Endometrial microvascular endothelial cells (primary cell): ENCODE data around the gene COMTD1.

- RAMPAGE, long total RNA = no peak
Measured at GRCh38 chr10:74349488-74349885, 198.5 kb downstream of the ADK start.

GRCh38 chr10:74988674-74989731 is 84.4 kb downstream of the DUSP29 start:
- RAMPAGE, long total RNA = no peak

DNA sequence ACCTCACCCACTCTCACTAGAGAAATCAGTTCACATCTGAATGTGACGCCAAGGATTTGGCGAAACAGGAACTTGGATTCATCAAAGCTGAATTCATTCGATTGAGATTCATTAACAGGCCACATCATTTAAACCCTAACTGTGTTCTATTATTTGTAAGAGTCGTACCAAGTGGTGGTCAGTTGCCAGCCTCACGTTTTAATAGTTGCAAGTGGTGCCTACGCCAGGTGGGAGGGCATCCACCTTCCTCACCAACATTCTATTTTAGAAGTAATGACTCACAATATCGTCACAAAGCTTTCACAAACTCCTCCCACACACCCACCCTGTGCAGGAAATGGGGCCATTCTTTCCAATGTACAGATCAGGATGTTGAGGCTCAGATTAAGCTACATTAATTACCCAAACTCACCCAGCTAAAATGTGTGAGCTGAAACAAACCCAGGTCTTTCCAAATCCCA is 39.4 kb downstream of the DUSP29 start:
- RAMPAGE, long total RNA = no peak

DNA sequence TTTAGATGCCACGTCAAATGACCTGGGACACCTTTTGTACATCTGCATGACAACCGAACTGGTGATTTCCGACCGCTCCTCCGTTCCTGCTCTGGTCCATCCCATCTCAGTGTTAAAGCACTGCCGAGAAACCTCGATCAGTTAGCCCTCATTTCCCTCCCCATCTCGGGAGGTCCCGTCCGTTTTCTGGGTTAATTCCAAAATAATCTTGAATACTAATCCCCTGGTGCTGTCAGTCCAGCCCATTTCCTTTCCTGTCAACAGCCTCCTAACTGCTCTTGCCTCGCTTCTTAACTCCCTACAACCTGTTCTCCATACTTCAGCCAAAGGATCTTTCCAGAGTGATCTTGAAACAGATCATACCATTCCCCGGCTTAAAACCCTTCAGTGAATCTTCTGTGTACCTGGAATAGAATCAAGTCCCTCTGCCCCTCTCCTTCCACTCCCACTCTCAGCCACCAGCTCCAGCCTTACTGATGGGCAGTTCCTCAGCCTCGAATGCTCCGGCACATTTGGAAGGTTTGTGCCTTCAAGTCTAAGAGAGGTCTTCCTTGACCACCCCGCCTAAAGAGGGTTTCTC is 38.4 kb downstream of the DUSP29 start:
- RAMPAGE, long total RNA = no peak

DNA sequence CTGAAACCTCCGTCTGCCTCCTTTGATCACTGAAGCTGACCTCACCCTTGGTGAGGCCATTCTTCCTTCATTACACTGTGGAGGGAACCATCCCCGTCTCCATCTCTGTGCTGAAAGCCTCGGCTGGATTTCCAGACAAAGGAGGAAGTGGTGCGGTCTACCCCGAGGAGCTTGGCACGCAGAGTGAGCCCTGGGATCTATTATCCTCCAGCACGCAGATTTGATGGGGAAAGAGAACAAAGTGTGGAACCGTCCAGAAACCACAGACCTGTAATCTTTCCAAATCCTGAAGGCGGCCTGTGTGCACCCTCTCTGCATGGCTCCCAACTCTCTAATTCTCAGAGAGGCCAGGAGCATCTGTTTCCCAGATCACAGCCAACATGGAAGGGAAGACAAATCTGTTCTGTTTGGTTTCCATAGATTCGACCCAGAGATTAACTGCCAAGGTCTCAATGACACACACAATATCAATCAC is 11.0 kb downstream of the DUSP29 start:
- RAMPAGE, long total RNA = no peak

DNA sequence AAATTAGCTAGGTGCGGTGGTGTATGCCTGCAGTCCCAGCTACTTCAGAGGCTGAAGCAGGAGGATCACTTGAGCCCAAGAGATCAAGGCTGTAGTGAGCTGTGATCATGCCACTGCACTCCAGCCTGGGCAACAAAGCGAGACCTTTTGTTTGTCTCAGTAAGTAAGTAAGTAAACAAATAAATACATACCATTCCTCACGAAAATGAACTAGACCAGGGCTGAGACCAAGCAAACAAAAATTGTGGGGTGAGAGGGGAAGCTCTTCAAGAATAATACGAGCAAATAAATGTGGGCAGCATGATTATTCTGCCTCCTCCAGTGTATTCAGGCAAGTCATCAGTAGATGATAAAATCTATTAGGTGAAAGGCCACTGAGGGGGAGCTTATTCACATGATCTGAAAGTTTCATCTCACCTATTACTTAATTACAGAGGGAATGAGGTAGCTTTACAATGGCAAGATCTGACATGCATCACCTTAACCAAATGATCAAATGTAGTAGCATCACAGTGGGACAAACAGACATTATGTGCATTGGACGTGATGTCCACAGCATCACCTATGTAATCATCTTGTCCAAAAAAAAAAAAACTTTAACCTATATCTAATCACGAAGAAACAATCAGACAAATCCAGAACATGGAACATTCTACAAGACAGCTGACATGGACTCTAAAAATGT is 44.7 kb downstream of the SAMD8 start:
- RAMPAGE, long total RNA = no peak

GRCh38 chr10:75156753-75157708 is 45.6 kb downstream of the SAMD8 start:
- RAMPAGE, long total RNA = no peak

- RAMPAGE, long total RNA = no peak
Measured at GRCh38 chr10:75223450-75224441, 12.0 kb downstream of the COMTD1 start.

DNA sequence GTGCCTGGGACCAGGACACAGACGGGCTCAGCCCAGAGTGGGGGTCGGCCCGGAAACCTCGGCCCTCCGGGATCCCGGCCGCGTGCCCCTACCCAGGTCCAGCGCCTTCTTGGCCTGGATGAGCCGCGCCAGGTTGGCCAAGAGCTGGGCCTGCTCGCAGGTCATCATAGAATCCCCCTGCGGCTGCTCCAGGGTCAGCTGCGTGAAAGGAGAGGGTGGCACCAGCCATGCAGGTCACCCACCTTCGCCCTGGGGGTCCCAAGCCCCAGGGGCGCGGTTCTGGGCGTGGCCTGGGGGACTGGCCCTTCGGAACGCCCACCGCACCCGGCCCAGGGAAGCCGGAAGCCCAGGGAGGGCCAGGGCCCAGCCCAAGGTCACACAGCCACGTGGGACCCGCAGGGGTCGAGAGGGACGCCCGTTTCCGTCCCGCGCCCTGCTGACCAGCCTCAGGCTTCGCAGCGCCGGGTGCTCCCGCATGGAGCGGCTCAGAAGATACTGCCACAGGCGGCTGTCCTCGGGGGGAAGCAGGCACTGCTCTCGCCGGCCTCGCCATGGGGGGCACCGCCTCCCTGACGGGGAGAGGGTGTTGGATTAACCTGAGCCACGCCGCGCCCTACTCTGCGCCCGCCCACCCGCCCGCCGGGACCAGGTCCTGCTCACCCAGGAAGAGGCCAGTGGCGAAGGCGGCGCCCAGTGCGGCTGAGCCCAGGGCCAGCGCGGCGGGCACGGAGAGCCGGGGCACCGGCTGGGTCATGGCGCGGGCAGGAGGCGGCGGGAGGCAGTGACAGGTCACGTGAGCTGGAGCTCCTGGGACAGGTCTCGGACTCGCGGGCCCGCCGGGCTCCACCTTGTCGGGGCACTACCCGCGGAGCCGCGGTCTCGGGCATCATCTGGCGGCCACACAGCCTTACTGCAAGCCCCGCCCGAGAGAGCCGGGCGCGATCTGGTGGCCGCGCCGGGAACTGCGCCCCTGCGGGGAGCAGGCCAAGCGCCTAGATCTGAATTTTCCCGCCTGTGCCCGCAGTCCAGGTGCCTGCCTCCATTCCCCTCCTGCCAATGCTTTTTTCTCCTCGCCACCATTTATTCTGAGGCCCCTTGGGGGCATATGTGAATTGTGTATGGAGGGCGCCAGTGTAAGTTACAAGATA is at the start of gene COMTD1:
Gene COMTD1 (minus strand): TSS at position 783 of the 1,148 bp plus-strand sequence.
- RAMPAGE, long total RNA = no peak

- RAMPAGE, long total RNA = no peak
Measured at GRCh38 chr10:75428405-75429029, 2.9 kb upstream of the LRMDA start.

DNA sequence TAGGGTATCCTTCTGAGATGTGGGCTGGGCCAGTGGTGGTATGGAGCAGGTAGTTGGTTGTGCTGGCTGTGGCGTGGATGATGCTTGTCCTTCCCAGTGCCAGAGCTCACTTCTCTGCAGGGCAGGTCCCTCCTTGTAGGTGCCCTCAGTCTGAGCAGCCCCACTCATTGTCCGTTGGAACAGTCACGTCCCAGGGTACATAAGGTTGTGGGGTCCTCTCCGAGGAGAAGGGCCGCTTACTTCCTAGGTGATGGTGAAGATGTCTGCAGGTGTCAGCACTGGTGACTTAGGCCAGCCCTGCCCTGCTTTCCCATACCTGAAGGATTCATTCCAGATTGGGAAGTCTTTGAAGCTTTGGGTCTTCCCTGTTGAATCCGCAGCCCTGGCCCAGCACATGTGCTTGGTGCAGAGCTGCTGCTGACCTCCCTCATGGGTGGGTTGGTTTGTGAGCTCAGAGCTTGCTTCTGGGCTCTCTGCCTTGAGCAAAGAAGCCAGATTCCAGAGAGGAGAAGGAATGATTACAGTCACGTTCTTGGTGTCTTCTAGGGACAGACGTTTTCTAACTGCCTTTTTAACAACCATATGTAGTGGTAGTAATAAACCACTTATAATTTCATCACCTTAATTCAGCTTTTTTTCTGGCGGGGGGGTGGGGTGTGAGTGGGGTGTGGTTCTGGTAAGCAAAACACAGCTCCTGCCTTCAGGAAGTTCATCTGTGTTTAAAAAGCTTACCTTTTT is 39.3 kb downstream of the LRMDA start:
- RAMPAGE, long total RNA = no peak

GRCh38 chr10:75511153-75511914 is 79.9 kb downstream of the LRMDA start:
- RAMPAGE, long total RNA = no peak

- RAMPAGE, long total RNA = no peak
Measured at GRCh38 chr10:75512428-75513068, 81.1 kb downstream of the LRMDA start.

DNA sequence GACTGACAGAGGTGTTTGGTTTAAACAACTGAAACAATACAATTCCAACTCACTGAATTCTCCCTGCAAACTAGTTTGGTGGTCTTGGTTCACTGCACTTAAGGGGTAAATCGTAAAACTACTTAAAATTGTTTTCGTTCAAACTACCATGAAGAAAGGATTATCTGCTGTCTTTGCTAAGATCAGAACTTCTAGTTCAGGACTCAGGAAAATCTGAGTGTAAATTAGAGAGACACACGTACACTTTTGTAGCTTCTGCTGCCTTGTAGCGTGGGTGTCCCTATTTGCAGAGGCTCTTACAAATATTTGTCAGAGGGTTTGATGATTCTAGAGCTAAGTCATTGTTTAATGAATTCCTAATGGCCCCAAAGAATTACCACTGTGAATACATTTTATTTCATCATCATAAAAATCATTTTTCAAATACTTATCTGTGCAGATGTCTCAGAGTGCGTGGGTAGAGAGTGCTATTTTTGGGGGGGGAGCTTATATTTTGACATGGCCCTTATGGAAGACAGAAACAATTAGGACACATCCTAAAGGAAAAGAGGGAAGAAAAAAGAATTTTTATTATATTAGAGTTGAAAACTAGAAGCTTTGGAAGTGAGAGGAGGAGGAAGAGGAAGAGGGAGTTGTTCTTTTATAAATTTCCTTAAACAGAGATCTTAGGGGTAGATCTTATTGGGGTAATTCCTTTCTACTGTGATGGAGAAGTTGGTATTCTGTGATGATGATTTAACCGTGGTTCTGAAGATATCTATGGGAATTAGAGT is 315.0 kb downstream of the LRMDA start:
- RAMPAGE, long total RNA = no peak

DNA sequence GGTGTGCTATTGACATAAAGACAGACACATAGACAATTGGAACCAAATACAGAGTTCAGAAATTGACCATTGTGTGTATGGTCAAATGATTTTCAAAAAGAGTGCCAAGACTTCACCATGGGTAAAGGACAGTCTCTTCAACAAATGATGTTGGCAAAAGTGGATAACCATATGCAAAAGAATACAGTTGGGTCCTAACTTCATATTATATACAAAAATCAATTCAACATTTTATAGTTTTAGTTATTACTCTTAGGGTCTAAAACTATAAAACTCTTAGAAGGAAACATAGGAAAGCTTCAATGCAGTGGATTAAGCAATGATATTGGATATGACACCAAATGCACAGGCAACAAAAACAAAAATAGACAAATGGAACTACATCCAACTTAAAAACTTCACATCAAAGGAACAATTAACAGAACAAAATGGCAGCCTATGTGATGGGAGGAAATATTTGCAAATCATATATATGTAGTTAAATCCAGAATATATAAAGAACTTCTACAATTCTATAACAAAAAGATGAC is 415.8 kb downstream of the LRMDA start:
- RAMPAGE, long total RNA = no peak

GRCh38 chr10:76033099-76034303 is 602.1 kb downstream of the LRMDA start:
- RAMPAGE, long total RNA = no peak

DNA sequence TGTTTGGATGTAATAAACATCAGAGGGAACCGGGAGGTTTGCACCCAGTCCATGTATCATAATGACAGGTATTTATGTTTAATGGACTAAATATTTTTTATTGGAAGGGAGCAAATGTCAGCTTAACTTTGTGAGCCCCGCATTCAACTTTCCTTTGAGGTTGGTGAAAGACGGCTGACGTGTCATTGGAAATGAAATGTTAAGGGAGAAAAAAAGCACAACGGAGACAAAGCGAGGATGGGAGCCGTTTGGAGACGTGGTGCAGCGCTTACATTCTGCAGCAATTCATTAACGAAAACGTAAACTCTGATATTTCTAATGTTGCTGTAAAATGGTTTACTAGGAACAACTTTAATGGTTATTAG is 1092.7 kb downstream of the LRMDA start:
- RAMPAGE, long total RNA = no peak

DNA sequence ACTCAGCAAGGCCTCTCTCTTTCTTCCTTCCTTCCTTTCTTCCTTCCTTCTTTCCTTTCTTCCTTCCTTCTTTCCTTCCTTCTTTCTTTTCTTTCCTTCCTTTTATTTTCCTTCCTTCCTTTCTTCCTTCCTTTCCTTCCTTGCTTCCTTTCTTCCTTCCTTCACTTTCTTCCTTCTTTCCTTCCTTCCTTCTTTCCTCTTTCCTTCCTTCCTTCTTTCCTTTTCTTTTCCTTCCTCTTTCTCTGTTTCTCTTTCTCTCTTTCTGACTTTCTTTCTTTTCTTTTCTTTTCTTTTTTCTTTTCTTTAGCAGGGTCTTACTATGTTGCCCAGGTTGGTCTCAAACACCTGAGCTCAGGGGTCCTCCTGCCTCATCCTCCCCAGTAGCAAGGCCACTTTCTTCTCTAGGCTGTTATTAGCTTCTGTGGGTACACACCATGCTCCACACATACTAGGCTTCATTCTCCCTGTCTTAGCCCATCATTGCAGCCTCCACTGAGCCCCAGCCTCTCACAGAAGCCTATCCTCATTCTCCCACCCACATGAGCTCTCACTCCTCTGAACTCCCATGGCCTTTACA is 460.3 kb downstream of the KCNMA1 start:
- RAMPAGE, long total RNA = no peak

DNA sequence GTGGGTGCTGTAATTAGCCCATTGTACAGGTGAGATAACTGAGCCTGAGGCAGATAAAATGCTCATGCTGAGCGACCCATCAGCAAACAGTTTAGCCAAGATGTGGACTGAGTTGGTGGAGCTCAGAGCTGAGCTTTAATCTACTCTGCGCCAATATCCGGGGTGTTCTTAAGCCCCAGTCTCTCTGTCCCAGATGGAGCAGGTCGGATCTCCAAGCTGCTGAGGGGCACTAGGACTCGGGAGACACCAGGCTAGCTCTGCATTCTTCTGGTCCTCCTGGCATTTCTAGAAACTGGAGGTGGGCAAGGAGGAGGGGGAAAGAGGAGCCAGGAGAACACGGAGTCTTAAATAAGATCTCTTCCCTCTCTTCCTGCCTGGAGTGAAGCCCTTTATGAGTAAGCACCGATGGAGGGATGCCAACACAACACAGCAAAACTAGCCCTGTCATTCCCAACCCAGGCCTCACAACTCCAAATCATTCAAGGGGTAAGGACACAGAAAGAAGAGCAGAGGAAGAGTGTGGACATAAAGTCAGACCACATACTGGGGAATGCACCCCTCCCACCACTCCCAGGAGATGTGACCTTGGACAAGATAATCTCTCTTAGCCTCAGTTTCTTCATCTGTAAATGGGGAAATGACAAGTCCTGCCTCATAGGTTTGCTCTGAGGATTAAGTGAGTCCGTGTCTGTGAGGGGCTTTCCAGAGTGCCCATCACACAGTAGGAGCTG is 458.3 kb downstream of the KCNMA1 start:
- RAMPAGE, long total RNA = no peak

DNA sequence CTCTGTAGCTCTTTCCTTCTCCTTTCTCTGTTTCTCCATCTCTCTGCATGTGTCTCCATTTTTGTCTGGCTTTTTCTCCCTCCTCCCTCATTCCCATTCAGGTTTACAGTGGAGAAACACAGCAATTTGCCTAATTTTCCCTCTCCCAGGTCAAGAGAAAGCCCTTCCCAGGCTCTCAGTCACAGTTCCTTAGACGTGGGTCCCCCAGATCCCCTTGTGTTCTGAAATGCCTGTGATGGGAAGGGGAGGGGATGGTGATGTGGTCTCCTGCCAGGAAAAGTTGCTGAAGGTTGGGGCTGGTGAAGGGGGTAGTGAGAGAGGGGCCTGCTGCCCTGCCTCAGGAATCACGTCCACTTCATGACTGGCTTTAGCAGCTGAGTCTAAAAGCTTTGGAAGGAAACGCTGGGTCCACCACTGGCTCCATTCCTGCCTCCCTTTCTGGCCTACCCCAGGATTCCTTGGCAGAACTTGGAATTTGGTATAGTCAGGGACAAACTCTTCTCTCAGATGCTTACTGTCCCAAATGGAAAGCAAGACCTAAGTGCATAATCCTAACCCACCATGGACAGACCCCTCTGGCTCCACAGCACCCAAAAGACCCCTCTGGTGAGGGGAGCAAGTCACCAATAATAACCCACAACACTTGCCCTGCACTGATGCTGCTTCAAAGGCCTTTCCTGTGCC is 296.1 kb downstream of the KCNMA1 start:
- RAMPAGE, long total RNA = no peak